NALM6 (cell line): ENCODE results near the genes FRMD4B and MITF.

DNA sequence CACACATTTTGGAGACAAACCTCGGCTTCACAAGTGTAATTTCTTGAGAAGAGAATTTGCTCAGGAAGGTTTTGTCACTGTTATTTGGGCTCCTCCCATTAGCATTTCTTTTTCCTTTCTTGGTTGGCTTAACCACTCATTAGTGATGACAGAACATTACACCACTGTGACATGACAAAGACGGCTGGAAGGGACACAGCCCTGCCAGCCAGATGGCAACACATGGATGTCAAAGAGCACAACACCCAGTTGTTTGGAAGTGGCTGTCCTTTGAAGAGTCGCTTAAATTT is 93.0 kb downstream of the FRMD4B start:
- PRO-cap, result no peak

DNA sequence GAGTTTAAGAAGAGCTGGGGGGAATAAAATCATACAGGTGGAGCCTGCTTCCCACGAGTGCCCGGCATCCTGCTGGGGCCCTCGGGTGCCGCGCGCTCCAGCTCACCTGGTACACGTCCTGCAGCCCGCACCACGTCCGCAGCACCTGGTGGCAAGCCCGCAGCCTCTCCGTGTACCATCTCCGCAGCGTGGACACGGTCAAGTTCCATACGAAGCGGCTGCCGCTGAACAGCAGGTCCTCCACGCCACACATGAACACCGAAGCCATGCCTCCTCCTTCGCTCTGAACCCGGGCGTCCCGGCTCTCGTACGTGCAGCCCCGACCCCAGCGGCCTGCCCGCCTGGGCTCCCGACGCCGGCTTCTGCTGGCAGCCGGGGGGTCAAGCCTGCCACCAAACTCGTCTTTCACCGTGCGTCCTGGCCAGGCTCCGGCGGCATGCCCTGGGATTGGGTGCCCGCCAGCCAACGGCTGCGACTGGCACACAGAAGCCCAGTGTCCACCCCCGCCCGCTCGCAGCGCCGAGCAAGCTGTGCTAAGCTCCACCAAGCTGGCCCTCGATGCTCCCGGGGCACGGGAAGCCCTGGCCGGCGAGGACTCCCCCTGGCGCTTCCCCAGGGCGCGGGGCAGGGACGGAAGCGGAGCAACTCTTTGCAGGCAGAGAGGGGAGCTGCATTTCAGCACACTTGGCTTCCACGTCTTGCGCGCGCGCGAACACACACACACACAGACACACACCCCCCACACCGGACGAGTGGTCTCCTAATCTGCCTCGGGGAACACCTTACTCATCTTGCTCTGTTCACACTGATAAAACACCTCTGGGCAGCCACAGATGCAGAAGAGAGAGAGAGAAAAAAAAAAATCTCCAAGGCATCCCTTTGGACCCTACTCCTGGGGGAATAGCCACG is at the start of gene FRMD4B:
FRMD4B (minus strand) TSS at position 367 of the 909 bp plus-strand sequence.
- PRO-cap, result no peak

- PRO-cap, result no peak
These were observed 23.9 kb upstream of the FRMD4B start for GRCh38 chr3:69409602-69410366.

DNA sequence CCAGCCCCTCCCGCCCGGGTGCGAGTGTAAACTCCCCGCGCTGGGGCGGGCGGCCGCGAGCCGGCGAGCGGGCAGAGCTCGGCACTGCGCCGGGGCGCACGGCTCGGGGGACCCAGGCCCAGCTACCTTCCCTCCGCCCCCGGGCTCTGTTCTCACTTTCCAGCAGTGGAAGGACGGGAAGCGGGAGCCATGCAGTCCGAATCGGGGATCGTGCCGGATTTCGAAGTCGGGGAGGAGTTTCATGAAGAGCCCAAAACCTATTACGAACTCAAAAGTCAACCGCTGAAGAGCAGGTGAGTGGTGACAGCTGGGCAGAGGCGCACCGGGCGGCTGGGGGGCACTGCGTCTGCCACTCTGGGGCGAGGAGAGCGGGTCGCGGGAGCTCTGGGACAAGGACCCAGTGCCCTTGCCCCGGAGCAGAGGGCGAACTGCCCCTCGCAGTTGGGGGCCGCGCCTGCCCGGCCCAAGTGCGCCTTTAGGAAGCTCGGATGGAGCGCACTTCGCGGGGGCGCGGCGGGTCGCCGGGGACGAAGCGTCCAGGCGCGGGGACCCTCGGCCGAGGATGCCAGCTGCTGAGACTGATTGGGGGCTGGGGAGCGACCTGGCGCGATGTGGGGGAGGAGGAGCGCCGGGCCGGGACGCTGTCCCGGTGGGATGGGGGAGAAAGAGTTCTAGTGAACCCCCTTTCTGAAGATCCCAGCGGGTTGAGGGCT is at the start of gene MITF:
MITF (plus strand) TSS at position 56 of the 713 bp plus-strand sequence.
- PRO-cap, result no peak

DNA sequence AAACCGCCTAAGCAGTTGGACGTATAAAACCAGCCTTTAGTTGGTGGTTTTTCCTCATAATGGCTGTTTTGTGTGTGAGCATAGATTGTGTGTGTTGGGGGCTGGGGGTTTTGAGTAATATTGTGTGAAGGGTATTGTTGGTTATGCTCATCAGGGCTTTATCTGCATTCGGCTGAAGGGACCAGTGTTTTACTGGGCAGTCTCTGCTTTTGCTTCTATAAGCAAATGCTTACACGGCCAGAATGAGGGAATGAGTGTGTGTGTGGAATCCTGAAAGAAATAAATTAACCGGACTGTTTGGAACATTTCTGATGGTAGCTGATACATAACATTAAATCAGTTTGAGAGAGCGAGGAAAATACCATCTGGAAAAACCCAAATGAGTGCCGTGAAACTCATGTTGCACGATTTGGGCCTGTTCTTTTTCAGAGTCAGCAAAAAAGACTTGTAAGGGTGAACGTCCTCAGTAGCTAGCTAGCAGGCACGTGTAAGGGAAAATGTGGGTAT is 1.9 kb downstream of the MITF start:
- PRO-cap, result no peak

DNA sequence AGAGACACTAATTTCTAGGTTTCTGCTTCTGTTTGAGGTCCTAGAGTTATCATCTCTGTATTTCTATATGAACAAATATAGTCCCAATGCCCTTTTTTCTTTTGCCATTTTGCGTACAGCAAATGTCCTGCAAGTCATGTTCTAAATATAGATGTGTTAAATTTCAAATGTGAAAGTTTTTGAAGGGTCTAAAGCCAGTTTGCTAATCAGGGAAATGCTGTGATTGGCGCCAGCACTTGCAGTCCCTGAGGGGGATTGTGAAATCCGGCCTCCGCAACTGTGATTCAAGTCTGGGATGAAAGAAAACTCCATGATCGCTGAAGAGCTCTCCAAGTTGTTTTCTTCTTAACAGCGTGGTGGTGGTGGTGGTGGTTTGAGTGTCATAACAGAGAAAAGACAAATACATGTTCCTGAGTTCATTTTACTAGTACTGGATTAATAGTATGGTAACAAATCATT is 51.8 kb downstream of the MITF start:
- PRO-cap, result no peak

DNA sequence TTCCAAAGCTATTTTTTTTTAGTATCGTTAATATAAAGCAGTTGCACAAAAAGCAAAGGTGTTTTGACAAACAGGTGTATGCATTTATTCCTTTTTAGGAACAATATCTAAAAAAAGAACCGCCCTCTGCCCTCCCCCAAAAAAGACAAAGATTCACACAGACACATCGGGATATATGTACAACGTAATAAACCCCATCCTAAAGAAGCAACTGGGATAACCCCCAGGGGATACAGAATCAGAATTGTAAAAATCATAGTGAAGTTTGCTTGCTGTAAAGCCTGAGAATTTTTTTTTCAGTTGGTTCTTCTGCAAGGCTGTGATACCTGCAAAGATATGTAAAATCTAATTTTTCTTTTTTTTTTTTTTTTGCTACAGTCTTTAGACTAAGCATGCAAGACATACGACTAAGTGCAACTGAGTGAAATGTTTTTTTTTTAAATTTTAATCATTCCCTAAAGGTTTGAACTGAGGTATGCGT is 627.4 kb downstream of the FOXP1 start:
- PRO-cap, result no peak

DNA sequence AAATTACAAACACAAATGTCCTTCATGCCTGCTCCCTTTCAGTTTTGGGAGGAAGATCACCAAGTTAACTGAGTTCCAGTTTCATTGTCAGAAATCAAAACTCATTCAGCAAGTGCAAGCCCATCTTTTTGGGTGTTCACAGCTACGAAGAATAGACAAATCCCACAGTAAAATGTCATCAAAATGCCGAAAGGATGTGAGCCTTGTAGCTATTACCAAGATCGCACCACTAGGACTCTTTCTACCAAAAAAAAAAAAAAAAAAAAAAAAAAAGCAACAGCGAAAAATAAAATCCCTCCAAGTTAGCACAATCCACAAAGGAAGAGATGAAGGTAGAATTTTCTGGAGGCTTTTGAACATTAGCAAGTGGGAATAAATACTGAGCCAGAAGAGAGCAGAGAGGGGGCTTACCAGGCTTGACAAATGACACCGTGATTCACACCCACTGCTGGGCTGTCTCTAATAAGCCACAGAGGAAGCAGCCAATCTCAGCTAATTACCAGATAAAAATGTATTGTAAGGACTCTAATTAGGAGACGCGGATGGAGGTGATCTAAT is 602.5 kb downstream of the FOXP1 start:
- PRO-cap, result no peak

DNA sequence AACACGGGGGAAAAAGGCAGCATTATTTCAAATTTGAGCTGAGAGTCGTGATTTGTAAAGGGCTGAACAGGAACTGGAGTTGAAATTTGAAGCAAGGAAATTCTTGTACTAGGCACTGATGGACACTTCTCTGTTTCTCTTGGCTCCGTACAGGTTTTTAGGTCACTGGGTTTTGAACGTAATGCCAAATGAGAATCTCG is 577.6 kb downstream of the FOXP1 start:
- PRO-cap, result no peak

DNA sequence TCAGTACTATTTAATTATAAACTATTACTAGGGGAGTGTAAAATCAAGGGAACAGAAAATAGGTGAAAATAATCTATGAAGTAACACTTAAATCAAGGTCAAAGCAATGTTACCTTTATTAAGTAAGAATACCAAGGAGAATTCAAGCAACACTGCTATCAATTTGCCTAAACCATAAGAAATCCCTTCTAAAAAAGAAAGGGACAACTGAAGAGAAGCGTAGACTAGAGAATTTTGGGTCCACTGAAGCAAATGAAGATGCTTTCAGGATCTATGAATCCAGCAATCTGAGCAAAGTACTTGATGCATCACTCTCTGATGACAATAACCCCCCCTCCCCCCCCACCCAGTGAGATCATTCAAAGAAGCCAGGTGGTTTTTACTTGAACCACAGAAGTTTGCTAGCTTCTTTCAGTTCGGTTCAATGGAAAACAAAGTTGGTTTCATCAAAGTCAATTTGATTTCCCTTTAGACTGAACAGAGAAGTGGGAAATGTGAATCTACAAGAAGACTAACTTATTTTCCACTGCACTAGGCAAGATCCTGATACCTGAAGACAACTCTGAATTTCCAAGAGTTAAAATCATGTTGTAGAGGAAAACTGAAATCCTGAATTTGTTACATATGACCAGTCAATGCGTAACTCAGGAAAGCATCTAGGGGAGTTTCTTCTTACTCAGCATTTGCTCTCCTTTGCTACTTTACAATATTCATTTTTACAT is 572.9 kb downstream of the FOXP1 start:
- PRO-cap, result no peak

GRCh38 chr3:71063860-71064377 is 519.6 kb downstream of the FOXP1 start:
- PRO-cap, result bidirectional peak, plus-strand start at chr3:71064151, minus-strand start at chr3:71064095

DNA sequence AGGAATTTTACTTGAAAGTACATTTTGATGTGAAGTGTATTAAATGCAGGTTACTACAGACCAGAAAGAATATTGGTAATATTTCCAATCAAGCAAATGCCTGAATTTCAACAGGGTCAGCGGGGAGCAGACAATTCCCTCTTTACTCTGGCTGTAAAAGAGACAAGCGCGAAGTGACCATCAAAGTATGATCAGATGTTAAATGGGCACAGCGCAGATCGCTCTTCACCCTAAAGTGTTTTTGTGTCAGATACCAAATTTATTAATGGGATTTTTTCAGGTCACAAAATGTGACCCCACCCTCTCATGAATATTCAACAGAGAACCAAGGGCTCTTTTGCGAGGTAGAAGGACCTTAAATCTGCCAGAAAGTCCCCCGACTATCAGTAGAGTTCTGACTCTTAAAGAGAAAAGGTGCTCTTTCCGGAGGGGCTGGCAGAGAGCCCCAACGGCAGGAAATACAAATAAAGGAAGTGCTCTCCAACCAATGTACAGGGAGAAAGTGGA is 517.3 kb downstream of the FOXP1 start:
- PRO-cap, result bidirectional peak, plus-strand start at position 386 of the sequence, minus-strand start at position 396 of the sequence; unidirectional peak, minus-strand start at position 413 of the sequence

GRCh38 chr3:71112416-71112969 is 471.0 kb downstream of the FOXP1 start:
- PRO-cap, result no peak

DNA sequence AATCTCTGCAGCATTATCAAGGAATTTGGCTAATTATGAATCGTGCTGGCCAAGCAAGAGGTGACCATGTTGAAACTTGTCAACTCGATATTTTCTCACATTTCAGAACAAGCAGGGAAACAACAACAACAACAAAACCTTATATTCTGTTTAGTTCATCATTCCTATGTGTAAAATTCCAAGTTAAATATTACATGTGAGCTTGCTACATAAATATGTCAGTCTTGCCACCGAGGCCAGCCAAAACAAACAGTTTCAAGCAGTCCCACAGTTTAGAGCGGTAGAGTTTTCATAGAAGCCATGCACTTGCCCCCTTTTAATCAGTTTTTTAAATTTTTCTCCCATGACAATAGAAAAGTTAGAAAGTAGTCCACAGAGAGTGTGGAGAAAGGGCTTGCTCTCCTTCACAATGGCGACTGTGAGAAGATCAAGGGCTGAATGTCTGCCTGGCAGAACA is 420.0 kb downstream of the FOXP1 start:
- PRO-cap, result no peak

GRCh38 chr3:71276326-71276989 is 307.1 kb downstream of the FOXP1 start:
- PRO-cap, result no peak

DNA sequence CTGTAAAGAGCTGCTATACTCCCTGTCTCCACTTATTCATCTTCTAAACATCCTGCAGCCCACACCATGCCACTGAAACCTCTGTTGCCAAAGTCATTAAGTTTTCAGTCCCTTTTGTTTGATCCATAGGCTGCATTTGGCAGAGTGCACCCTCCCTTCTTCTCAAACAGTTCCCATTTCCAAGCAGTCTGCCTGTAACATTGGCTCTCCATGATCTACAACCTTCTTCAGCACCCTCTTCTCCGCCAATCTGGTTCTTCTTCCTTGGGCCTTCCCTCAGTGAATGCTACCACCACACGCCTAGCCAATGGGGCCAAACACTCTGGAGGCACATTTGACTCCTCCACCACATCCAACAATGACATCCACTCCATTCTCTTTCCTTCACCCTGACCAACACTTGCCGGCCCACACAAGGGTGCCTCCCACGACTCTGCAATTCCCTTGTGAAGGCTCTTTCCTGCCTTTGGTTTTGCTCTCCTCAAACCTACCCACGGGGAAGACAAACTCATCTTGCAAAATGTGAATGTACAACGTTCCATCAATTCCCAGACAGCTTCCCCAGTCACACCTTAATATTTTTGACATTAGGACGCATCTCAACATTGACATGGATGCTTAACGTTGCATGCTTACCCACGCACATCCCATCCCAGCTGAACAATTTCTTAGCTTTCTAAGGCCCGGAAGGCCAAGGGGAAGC is 263.8 kb downstream of the FOXP1 start:
- PRO-cap, result no peak

GRCh38 chr3:71372877-71373589 is 210.5 kb downstream of the FOXP1 start:
- PRO-cap, result no peak

DNA sequence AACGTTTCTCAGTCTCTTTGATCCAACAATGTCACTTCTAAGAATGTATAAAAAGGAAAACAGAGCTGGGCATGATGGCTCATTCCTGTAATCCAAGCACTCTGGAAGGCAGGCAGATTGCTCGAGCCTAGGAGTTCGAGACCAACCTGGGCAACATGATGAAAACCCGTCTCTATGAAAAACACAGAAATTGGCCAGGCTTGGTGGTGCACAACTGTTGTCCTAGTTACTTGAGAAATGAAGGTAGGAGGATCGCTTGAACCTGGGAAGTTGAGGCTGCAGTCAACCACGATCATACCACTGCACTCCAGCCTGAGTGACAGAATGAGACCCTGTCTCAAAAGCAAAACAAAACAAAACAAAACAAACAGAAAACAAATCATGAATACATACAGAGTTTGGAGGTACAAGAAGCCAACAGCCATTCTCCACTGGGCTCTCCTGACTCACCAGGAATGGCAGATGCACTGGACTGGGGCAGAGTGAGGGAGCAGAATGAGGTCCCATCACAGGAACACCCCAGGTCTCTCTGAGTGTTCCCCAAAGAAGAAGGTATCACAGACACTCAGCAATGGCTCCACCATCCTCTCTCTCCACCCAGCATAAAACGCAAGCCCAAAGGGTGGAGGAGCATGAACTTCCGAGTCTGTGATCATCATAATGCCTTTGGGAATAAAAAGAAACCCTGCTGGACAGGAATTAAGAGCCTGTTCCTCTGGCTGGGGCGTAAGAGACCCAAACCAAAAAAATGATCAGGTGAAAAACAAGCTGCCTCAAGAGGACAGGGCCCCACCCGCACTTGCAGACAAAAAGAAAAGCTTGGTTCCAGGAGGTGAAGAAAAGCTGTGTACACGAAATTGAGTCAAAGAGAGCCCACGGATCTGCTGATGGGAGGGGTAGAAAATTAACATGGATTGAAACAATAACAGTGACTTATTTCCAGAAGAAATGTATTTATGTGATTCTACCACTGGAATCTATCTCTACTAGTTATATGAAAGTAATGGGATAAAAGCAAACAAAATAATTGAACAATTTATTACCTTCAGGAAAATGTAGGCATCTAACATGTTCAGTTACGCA is 146.1 kb downstream of the FOXP1 start:
- PRO-cap, result no peak

DNA sequence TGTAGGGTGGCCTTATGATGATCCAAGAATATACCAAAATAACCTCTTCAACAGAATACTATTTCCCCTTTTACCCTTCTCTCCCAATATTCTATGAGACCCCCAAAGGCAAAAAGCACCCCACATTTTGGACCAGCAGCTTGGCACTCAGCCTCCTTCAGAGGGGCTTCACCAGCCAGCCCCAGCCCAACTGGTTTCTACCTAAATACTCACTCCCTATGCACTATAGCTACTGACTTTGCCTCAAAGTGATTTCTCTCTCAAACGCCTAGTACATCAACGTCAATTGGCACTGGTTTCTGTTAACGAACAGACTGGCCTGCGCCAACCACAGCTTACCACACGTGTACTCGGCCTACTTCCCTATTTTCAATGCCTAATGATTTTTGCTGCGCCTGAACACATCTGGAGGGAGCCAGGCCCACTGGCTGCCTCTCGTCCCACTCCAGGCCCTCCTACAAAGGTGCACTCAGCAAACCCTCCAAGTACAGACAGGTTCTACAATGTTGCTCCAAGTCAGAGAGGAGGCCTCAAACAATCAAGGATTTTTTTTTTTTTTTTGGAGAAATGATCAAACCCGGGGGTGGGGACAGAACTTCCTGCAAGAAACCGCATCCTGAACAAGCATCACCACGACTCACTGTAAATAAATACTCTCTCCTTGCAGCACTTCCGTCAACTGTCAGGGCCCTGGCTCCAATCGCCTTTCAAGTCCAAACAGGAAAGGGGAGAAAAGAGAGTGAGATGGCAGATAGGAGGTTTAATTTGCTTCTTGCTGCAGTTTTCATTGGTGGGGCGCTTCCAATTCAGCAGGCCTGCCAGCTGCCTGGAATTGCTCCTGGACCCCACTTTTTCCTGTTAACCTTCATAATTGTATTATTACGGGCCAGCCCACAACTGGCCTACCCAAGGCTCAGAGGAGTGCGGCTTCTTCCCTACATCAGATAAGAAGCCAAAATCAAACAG is 139.4 kb downstream of the FOXP1 start:
- PRO-cap, result bidirectional peak, plus-strand start at position 402 of the sequence, minus-strand start at position 234 of the sequence; bidirectional peak, plus-strand start at position 716 of the sequence, minus-strand start at position 651 of the sequence

DNA sequence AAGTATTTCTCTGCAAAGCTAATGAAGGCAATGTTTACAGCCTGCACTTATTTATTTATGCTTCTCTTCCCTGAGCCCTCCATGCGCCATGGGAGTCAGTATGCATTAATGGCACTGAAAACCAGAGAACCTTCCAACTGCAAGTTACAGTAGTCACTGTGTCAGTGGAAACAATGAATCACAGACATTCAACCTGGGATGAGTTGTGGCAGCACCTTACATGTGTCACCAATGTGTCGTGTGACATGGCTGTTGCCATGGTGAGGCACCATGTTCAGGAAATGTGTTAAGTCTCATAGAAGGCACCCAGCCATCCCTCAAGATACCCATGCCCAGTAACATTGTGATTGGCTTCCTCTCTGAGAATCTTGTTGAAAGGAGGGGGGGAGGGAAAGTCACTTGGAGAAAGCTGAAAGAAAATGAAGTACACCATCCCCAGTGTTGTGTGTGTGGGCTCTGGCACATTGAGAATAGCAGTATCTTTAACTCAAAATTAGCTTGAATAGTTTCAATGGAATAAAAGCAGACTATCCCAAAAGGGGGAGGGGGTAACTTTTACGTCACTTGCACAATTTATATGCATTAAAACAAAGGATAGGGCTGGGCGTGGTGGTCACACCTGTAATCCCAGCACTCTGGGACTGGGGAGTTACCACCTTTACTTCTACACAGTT is 104.8 kb downstream of the FOXP1 start:
- PRO-cap, result no peak